Skeletal muscle satellite cell (primary cell): ENCODE measurements around a stretch of chr7.

- CAGE, long polyA plus RNA = no peak
Observed at GRCh38 chr7:101121704-101122488, 5.0 kb upstream of the SERPINE1 start.

GRCh38 chr7:101137433-101138083, 10.7 kb downstream of the SERPINE1 start:
- CAGE, long polyA plus RNA = no peak

- CAGE, long polyA plus RNA = no peak
Observed at GRCh38 chr7:101163542-101164016, 1.8 kb downstream of the VGF start.

GRCh38 chr7:101164017-101164955, 1.1 kb downstream of the VGF start:
- CAGE, long polyA plus RNA = no peak

DNA sequence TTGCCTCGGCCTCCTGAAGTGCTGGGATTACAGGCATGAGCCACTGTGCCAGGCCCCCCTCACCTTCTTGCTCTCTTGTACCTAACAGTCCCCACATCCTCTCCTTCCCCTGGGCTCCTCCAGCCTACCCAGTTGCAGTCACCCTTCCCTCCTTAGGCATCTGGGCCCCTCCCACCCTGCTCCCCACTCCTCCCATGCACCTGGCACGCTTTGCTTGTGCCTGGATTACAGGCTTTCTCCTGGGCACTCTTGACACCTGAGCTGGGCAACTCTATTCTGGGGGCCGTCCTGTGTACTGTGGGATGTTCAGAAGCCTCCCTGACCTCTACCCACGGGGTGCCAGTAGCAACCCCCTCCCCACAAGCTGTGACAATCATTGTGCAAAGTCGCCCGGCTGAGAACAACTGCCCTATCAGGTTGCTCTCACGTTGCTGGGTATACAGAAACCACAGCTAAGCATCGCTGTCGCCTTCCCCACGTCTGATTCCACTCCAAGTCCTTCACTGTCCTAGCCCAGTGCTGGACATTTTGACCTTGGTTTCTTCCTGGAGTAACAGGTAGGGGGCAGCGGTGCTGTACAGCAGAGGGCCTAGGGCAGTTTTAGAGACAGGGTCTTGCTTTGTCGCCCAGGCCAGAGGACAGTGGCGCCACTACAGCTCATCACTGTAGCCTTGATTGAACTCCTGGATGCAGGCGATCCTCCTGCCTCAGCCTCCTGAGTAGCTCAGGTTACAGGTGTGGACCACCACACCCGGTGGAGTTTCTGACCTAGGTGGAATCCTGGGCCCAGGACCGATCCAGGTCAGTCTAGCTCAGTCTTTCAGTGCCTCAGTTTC, 2.7 kb downstream of the CLDN15 start:
- CAGE, long polyA plus RNA = no peak

- CAGE, long polyA plus RNA = no peak
Observed at GRCh38 chr7:101238424-101238682, 751 bp upstream of the CLDN15 start.

- CAGE, long polyA plus RNA = no peak
Observed at GRCh38 chr7:101286604-101287501, 34.8 kb downstream of the IFT22 start.

DNA sequence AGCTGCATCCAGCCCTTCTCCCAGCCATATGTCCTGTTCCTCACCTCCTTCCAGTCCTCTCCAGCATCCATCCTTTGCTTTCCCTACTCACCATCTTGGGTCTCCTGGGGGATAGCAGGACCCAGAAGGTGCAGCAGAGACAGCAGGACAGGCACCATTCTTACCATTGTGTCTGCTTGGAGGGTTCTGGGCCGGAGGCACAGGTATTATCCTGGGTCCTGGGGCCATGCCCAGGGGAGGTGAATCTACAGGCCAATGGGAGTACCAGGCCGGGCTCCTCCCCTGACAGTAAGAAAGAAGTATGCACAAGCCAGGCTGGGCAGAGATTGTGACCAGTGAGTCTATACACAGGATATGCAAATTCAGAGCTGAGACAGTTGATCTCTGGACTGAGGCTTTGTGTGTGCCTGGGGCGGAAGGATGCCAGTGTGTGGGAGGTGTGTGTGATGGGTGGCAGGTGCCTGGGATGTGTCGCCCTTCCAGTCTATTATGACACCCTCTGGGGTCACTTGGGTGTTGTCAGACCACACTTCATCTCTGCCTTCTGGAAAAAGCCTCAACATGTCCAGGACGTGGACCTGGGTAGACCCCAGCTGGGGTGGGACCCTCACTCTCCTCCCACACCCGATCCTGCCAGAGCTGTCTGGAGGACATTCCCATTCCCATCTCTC, 31.9 kb downstream of the IFT22 start:
- CAGE, long polyA plus RNA = no peak

DNA sequence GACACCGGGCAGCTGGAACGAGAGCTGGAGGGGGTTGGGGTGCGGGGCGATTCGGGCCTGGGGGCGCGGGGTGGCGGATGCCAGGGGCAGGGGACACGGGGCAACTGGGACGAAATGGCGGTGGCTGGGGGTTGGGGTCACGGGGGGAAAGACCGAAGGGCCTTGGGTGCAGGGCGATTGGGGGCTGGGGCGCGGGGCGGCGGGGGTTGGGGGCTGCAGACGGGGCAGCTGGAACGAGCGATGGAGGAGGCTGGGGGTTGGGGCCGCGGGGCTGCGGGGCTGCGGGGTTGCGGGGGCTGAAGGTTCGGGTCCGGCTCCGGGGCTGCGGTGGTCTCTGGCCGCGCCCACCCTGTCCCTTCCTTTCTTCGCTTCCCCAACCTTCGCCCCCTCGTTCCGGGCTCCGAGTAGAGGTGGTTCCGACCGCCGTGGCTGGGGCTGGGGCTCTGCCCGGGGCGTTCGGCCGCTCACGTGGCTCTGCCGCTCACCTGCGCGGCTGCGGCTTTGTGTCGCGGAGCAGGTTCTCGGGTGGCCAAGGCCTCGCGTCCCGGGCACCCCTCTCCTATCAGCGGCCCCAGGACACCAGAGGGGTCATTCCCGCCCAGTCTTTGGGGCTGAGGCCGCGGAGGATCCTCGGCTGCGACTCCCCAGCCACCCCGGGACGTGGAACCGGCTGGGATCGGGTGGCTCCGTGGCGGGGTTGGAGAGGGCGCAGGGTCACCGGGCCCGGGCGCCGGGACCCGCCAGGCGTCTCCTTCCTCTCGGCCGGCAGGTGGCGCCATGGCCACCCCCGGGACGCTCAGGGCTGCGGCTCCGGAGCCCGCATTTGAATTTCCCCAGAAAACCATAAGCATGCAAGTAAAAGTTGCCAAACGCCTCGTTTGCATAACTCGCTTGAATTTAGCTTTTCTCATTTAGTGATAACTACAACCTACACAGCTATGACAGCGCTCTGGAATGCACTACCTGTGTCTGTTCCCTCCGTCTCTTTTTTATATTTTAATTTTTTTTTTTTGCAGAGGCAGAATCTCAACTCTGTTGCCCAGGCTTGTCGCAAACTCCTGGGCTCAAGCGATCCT, 1.0 kb downstream of the COL26A1 start:
- CAGE, long polyA plus RNA = no peak

GRCh38 chr7:101598197-101598915, 30.7 kb downstream of the MYL10 start:
- CAGE, long polyA plus RNA = no peak

DNA sequence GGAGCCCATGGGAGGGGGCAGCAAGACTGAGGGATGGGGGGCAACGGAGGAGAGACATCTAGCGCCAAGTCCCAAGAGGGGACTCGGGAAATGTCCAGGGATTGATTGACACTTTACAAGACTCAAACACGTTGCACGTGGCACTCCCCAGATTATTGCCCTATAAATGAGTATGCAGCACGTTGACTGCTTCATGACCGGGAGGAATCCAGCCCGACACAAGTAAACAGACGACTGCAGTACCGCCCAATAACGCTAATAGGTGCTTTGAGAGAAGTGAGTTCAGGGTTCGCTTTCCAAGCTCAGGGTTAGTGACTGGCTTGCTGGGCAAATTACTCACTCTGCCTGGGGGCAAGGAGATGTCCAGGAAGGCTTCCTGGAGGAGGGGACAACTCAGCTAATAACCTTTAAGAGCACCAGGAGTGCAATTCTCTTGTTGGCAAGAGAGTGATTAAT, 73.3 kb upstream of the MYL10 start:
- CAGE, long polyA plus RNA = no peak

DNA sequence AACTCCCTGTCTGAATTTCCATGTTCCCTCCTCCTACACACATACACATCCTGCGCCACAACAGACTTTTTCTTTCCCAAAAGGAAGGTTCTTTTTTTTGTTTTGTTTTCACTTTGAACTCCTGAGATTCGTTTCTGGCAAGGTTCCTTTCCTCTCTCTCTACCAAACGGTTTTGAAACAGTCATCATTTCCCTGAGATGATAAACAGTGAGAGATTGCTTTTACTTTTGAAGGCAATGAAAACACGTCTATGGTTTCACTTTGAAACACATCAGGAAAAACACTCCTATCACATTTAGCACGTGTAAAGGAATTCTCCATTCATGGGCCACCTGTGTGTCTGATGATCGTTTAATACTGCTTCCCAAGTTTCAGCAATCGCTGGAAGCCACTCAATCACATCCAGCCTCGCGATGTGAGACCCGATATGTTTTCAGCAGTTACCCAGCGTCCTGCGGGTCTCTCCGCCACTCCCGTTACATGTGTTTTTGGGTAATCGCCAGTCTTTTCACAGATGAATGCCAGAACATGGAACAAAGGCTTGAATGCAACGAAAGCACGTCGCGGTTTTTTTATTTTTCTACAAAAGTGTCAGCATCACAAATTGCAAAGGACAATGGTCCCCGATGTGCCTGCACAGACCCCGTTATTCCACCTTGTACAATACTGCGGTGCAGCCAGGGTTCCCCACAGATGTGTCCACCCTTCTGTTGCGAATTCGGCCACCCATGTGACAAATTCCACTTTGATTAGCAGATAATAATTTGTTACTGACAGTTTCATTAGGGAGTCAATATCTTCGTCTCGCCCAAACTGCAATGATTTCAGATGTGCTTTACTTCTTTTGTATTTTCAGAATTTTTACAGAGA, 62.7 kb upstream of the CUX1 start:
- CAGE, long polyA plus RNA = no peak

- CAGE, long polyA plus RNA = no peak
Observed at GRCh38 chr7:101815740-101816549, 1.5 kb upstream of the CUX1 start.

DNA sequence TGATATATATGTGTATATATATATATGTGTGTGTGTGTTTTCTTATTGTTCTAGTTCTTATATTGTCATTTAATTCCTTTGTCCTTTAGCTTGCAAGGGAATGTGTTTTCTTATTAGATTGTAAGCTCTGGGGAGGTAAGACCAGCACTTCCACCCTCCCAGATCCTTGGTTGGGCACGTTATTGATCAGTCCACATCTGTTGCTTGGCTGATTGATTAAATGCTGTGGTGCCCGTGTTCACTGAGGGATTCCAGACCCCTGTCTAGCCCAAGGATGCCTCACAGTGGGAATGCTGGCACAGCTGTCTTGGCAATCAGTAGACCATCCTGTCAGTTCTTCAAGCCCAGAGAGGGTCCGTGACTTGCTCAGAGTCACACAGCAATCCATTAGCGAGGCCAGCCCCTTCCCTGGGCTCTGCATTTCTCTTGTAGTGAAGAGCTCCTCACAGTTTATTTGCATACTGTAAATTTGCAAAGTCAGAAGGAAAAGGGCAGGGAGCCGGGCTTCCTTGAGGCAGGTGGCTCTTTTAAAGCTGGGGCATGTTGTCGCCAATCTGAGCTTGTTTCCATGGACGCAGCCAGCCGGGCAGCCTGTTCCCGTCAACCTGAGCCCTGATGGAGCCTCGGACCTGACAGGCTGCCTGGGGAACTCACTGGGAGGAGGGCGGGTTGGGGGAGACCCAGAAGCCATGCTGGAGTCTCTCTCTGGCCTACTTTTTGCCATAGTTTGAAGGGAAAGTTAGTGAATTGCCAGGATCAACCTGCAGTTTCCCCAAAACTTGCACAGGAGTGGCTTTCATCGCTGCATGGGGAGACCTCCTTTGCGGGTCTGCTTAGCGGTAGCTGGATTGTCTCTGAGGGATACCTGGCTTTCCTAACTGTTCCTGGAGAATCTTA, 123.4 kb downstream of the CUX1 start:
- CAGE, long polyA plus RNA = no peak

DNA sequence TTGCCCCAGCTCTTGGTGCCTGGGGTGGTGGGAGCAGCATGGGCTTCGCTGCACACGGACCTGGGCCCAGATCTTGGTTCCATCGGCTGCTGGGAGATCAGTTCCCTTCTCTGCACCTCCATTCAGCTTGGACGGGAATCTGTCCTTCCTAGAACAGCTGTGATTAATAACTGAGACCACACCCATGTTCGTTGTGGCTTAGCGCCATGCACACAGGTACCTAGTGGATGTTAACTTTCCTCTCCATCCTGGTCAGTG, 125.3 kb downstream of the CUX1 start:
- CAGE, long polyA plus RNA = no peak

- CAGE, long polyA plus RNA = no peak
Observed at GRCh38 chr7:101972746-101973706, 155.6 kb downstream of the CUX1 start.

- CAGE, long polyA plus RNA = no peak
Observed at GRCh38 chr7:101985435-101986125, 168.2 kb downstream of the CUX1 start.

DNA sequence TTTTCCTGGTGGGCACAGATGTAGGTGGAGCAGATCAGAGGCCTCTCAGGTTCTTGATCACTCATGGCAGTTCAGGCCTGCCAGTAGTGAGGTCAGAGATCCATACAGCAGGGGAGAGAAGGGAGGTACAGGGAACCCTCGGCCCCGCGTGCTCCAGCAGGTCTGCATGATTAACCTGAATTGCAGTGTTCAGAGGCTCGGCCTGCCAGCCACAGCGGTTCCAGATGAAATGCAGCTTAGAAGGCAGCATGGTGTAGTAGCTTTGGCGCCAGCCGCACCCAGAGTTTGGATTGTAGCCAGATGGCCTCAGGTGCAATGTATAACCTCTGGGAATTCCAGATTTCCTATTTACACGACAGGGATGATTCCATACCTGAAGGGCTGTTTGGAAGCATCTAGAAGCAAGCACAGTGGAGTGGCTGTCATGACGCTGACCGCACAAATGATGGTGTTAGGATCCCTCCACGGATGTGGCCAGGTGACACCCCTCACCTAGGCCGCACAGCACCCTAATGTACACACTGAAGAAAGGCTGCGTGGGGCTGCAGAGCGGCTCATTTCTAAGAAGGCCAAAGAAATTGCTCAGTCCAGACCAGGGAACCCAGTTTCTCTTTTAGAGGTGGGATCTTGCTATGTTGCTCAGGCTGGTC, 191.6 kb downstream of the CUX1 start:
- CAGE, long polyA plus RNA = no peak

DNA sequence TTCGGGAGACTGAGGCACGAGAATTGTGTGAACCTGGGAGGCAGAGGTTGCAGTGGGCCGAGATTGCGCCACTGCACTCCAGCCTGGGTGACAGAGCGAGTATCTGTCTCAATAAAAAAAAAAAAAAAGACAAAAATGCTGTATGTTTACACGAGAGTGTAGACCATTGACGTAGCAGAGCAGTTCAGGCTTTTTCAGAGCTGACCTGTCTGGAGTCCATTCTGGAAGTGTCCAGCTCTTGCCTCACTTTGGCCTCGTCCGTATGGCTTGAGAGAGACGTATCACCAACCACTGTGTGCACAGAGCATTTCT, 184.9 kb upstream of the SH2B2 start:
- CAGE, long polyA plus RNA = no peak

DNA sequence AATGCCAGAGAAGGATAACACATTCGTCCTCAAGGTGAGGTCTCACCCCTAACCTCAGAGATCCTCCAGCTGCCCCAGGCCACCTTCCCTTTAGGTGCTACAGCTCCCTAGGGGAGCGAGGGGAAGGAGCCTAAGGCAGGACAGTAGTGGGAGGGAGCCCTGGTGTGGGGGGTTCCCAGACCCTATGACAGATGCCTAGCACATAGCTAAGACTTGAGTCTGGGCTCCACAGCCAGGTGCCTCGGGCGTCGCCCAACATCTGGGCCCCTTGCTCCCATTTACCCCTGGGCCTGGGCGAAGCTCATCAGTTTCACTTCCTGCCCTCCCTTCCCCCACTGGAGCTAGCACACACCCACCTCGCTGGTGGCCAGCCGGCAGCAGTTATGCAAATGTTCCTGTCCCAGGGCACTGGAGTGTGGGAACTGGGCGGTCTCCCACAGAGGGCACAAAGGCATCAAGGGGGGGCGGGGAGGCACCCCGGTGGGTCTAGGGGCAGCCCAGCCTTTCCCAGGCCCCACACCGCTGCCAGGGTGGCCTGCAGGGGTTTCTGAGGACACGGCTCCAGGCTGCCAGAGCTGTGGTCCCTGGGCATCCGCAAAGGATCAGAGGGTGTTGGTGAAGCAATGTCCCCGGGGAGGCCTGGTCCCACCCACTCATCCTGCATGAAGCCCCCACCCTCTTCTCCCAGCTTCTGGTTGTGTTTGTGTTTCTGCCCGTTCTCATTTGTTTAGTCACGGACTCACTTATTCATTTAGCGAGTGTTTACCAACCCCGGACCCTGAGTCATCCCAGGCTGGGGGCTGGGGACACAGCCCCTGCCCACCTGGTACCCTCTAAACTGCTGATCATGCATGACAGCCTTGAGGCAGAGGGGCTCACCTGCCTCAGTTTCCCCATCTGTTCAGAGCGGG, 20.4 kb downstream of the SH2B2 start:
- CAGE, long polyA plus RNA = no peak